Measurements from ENCODE around the gene CSTL1.

GRCh38 chr20:23399620-23400388 is 21.5 kb downstream of the NAPB start:
- PRO-cap, 6 experiments, result no peak in any of the 6 experiments
- RAMPAGE, long total RNA, 2 experiments, result no peak in any of the 2 experiments
- RRBS, result no CpG with 5 or more reads among the region's 9 CpGs

DNA sequence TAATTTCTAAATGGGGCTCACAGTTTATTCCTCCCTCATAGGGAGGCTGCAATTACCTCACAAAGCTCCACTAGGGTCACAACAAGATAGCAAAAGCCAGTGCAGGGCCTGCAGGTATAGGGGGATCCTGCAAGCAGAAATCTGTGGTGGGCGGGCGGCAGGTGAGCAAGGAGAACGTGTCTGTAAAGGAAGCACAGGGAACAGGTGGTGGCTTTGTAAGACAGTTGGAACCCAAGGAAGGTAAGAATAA is at the start of gene CSTL1:
CSTL1 (plus strand) TSS at position 119 of the 250 bp plus-strand sequence.
- PRO-cap, 6 experiments, result no peak in any of the 6 experiments
- RAMPAGE, long total RNA, 2 experiments, result no peak in any of the 2 experiments
- RRBS, result no CpG with 5 or more reads among the region's 3 CpGs

GRCh38 chr20:23452930-23453288 is 233 bp upstream of the CST11 start:
- PRO-cap, 6 experiments, result no peak in any of the 6 experiments
- RAMPAGE, long total RNA, 2 experiments, result no peak in any of the 2 experiments
- RRBS, result no CpG with 5 or more reads among the region's 7 CpGs

DNA sequence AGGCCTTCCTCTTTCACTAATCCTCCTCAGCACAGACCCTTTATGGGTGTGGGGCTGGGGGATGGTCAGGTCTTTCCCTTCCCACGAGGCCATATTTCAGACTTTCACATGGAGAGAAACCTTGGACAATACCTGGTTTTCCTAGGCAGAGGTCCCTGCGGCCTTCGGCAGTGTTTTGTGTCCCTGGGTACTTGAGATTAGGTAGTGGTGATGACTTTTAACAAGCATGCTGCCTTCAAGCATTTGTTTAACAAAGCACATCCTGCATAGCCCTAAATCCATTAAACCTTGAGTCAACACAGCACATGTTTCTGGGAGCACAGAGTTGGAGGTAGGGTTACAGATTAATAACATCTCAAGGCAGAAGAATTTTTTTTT is 6.0 kb upstream of the CST4 start:
- PRO-cap, 6 experiments, result no peak in any of the 6 experiments
- RAMPAGE, long total RNA, 2 experiments, result no peak in any of the 2 experiments
- RRBS, result no CpG with 5 or more reads among the region's 3 CpGs

DNA sequence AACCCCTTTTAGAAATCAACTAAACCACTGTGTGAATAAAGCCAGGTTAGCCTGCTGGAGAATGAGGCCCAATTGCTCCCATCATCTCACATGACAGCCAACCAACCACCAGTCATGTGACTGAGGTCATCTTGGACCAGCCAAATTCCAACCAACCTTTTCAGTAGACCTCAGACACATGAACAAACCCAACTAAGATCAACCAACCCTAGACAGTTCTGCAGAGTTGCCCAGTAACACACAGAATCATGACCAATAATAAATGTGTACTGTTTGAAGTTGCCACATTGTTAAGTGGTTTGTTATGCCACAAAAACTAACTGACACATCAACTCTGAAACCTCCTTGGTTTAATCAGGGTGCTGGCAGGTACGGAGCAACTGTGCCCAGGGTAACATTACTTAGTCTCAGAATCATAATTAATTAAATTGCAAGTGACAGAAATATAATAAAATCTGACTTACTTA is 44.7 kb upstream of the GGTLC1 start:
- PRO-cap, 6 experiments, result no peak in any of the 6 experiments
- RAMPAGE, long total RNA, 2 experiments, result no peak in any of the 2 experiments
- RRBS, result no CpG with 5 or more reads among the region's 1 CpG

- PRO-cap, 6 experiments, result no peak in any of the 6 experiments
- RAMPAGE, long total RNA, 2 experiments, result no peak in any of the 2 experiments
- RRBS, result no CpG with 5 or more reads among the region's 10 CpGs
Observed at GRCh38 chr20:24959522-24959940, 10.5 kb downstream of the CST7 start.

GRCh38 chr20:24964257-24964860 is 15.3 kb downstream of the CST7 start:
- PRO-cap, 6 experiments, result no peak in any of the 6 experiments
- RAMPAGE, long total RNA, 2 experiments, result no peak in any of the 2 experiments
- RRBS, result no CpG with 5 or more reads among the region's 13 CpGs

GRCh38 chr20:25022647-25023367 is 30.3 kb upstream of the APMAP start:
- PRO-cap, 6 experiments, result no peak in any of the 6 experiments
- RAMPAGE, long total RNA, 2 experiments, result no peak in any of the 2 experiments
- RRBS, result no CpG with 5 or more reads among the region's 16 CpGs

- PRO-cap, 6 experiments, result no peak in any of the 6 experiments
- RAMPAGE, long total RNA, 2 experiments, result no peak in any of the 2 experiments
- RRBS, result no CpG with 5 or more reads among the region's 6 CpGs
Observed at GRCh38 chr20:25065009-25065526, 7.1 kb upstream of the ACSS1 start.

GRCh38 chr20:25148395-25149207 is 46.9 kb upstream of the ENTPD6 start:
- PRO-cap, 6 experiments, result no peak in any of the 6 experiments
- RAMPAGE, long total RNA, 2 experiments, result no peak in any of the 2 experiments
- RRBS, result 4% methylated on average over 15 of the region's 54 CpGs

DNA sequence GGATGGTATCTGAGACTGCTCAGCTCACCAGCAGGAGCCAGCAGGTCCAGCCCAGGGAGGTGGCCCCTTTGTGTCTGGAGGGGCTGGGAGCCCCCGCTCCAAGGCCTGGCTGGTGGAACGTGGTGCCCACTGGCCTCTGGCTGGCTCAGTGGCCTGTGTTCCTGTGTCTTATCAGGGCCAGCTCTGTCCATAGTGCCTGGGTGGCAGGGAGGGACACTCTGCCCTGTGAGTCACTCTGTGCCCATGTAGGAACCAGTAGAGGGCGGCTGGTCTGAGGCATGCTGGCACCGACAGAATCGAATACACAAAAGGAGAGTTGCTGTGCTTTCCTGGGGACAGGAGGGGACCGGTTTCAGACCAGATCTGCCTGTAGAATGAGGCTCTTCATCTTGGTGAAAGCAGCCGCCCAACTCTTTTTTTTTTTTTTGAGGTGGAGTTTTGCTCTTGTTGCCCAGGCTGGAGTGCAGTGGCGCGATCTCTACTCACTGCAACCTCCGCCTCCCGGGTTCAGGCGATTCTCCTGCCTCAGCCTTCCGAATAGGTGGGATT is 7.5 kb downstream of the PYGB start:
- PRO-cap, 6 experiments, result peak in 5 of 6 experiments; most common plus-strand start position 307 of the sequence (in 3); most common minus-strand start position 142 of the sequence (in 2)
- RAMPAGE, long total RNA, 2 experiments, result no peak in any of the 2 experiments
- RRBS, result no CpG with 5 or more reads among the region's 13 CpGs

GRCh38 chr20:25281612-25282259 is 33.9 kb downstream of the PYGB start:
- PRO-cap, 6 experiments, result no peak in any of the 6 experiments
- RAMPAGE, long total RNA, 2 experiments, result no peak in any of the 2 experiments
- RRBS, result no CpG with 5 or more reads among the region's 28 CpGs

DNA sequence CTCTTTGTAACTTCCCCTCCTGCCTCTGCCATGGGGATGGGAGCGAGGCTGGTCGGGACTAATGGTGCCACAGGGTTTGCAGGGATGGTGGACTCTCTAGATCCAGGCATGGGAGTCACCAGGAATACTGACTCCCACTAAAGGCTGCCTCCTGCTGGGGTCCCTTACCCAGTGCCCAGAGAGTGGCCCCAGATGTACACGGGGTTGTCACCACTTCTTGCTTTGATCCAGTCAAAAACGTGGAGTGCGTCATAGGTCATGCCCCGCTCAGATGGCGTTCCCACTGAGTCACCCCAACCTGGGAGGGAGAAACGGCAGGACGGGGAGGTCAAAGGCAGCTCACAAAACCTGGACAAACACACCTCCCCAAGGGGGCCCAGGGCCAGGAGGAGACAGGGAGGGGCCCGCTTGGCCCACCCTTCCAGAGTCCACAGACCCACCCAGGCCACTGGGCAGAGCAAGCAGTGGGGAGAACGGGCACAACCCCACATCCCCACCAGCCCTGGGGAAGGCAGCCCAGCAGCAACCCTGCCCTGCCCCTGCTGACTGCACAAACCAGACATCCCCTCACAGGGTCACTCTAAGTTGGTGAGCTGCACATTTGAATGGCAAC is 61.5 kb downstream of the PYGB start:
- PRO-cap, 6 experiments, result peak in 1 of 6 experiments; most common minus-strand start position 544 of the sequence (in 1)
- RAMPAGE, long total RNA, 2 experiments, result no peak in any of the 2 experiments
- RRBS, result no CpG with 5 or more reads among the region's 11 CpGs

GRCh38 chr20:25321439-25321993 is 69.1 kb downstream of the ABHD12 start:
- PRO-cap, 6 experiments, result no peak in any of the 6 experiments
- RAMPAGE, long total RNA, 2 experiments, result no peak in any of the 2 experiments
- RRBS, result no CpG with 5 or more reads among the region's 3 CpGs

- PRO-cap, 6 experiments, result no peak in any of the 6 experiments
- RAMPAGE, long total RNA, 2 experiments, result no peak in any of the 2 experiments
- RRBS, result no CpG with 5 or more reads among the region's 5 CpGs
Observed at GRCh38 chr20:25324398-25324867, 66.2 kb downstream of the ABHD12 start.

GRCh38 chr20:25356279-25357109 is 34.1 kb downstream of the ABHD12 start:
- PRO-cap, 6 experiments, result no peak in any of the 6 experiments
- RAMPAGE, long total RNA, 2 experiments, result no peak in any of the 2 experiments
- RRBS, result no CpG with 5 or more reads among the region's 10 CpGs

GRCh38 chr20:25366752-25367312 is 23.8 kb downstream of the ABHD12 start:
- PRO-cap, 6 experiments, result no peak in any of the 6 experiments
- RAMPAGE, long total RNA, 2 experiments, result no peak in any of the 2 experiments
- RRBS, result no CpG with 5 or more reads among the region's 3 CpGs

DNA sequence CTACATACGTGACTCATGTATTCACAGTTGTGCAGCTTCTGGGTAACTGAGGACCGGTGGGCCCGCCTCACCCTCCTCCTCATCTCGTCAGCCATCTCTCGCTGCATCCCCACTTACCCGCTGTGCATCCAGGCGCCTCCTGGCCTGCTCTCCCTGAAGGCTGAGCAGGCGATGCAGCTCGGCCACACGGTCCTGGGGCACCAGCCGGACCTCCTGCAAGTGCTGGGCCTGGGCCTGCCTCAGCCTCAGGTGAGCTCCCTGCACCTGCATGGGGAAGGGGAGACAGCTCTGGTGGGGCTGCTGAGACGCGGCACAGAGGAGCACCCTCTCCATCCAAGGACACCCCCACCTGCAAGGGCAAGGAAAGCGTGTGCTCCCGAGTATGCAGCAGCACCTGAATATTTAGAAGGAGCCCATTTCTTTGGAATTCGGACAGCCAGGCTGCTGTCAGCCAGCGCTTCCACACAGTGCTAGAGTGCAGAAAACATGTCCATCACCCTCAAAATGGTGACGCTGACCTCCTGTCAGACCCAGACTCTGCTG is 50.9 kb downstream of the GINS1 start:
- PRO-cap, 6 experiments, result no peak in any of the 6 experiments
- RAMPAGE, long total RNA, 2 experiments, result no peak in any of the 2 experiments
- RRBS, result no CpG with 5 or more reads among the region's 18 CpGs

DNA sequence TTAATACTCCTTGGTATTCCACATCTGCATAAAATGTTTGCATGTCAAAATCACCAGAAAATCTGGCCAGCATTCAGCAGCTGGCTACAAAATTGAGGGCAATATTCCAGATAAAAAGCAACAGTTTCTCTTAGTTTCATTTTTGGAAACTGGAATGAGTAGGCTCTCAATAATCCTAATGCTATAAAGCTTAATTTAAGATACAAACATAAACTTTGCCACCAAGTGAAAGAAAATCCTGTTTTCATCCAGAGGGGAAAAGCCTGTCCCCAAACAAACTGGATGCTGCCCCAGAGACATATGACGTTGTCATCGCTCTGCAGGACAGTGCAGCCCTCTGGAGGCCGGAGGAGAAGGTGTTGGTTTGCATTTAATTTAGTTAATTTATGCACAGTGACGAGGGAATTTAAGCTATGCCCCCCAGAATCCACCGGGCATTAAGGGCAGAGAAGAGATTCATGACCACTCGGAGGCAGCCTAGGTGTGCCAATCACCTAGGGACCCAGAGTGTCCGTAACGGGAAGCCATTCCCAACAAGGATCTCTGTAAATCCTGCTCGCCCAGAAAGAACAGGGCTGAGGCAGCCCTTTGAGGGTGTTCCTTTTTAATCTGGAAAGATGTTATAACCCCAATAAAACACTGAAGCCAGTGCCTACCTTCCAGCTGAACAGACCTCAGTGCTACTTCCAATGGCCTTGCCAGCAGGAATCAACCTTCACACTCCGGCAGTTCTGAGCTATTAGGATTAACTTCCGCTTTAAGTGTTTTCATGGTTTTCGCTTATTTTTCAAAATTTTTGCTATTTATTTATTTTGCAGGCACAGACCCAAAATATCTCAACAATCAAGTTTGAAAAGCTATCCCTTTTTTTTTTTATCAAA is 45.0 kb downstream of the NINL start:
- PRO-cap, 6 experiments, result peak in 2 of 6 experiments; most common plus-strand start position 433 of the sequence (in 1); most common minus-strand start position 302 of the sequence (in 2)
- RAMPAGE, long total RNA, 2 experiments, result start-site peak on the minus strand in 1 of 2 experiments, centred at position 316 of the sequence, 7 reads per replicate
- RRBS, result 3% methylated on average over 1 of the region's 12 CpGs

- PRO-cap, 6 experiments, result peak in 2 of 6 experiments; most common plus-strand start chr20:25582667 (in 2)
- RAMPAGE, long total RNA, 2 experiments, result no peak in any of the 2 experiments
- RRBS, result no CpG with 5 or more reads among the region's 1 CpG
Observed at GRCh38 chr20:25582593-25582878, 2.8 kb downstream of the NINL start.